Heart right ventricle (tissue), 2 donors: ENCODE results near the genes PHB1, NGFR, SPOP and DLX3.

DNA sequence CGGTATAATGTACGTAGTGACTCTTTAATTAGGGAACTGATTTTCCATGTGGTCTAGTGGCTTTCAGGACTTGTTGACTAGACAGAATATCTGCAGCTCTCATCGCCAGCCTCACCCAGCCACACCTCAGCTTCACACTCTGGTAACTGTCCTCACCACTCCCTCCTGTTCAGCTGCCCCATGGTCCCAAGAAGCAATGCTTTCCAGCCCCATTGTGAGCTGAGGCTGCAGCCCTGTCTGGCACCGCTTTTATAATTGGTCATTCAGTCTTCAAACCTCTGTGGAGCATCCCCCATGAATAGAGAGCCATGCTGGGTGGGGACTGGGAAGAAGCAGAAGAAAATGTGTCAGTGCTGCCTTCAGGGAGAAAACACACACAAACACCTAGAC is 24.7 kb downstream of the PHB1 start:
- PRO-cap, 2 experiments: no peak in any of the 2 experiments

DNA sequence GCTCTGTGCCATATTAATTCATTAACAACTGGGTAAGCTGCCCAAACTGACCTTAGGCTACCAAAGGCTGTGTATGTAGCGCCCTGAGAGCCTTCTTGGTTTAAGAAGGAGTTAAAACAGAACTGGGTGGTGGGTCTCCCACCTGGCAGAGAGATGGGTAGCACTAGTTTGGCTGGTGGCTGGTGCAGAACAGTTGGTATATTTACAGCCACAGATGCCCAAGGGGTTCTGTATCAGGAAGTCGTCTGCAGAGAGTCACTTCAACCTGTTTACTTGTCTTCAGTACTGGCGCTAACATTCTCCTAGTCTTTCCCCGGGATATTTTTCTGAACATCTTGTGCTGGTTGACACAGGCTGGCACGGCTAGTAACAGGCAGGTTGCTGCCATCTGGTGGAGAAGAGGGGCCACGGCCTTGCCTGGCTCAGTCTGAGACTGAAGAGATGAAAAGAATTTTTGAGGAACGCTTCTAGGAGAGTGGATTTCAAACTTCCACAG is 19.8 kb downstream of the PHB1 start:
- PRO-cap, 2 experiments: no peak in any of the 2 experiments

DNA sequence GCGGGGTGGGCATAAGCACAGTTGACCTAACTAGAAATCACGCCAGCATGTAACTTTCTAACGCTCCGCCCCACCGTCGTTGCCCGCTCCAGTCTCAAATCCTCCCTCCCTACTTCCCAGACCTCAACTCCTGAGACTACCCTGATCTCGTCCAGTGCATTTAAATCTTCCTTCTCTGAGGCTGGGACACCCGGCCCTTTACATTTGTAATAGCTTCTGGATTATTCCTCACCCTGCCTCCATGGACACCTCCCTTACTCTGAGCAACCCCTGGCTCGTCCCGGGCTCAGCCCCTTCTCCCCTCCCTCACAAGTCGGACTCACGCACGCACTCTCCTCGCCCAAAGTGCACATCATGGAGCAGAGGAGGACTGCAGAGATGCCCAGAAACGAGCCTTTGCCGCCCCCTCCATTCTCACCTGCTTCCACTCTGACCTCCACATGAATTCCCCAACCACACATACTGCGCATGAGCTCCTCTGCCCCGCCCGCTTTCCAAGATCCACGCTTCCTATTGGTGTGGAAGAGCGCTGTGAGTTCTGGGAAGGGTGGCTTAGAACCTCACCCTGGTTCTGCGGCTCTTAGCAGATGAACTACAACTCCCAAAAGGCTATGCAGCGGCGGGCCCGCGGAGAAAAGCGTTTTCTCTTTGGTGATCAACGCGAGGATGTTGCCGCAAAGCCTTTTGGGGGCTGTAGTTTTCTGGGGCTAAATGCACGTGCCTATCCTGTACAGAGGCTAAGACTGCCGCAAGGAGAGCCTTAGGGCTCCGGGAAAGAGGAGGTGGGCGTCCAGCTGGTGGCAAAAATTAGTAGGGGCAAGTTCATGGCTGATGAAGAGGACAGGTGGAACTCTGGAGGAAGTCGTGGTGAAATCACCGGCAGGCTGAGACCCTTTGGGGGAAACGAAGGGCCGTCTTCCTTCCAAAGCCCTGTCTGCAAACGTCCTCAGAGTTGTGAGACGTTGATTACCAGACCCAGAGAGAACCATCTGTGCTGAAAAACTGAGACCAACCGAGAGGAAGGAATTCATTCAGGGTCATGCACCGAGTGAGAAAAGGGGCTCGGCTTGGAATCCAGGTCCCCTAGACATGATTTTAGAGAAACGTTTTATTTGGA is at the start of gene PHB1:
Gene PHB1, minus strand, starts transcription at position 466 of the 1,117 bp plus-strand sequence.
- PRO-cap, 2 experiments: peak in 2 of 2 experiments; most common plus-strand start position 727 of the sequence (in 1); most common minus-strand start position 442 of the sequence (in 1)

GRCh38 chr17:49452007-49452538 is 37.4 kb upstream of the PHB1 start:
- PRO-cap, 2 experiments: no peak in any of the 2 experiments

GRCh38 chr17:49495013-49495544 is at the start of gene NGFR:
NGFR (plus strand) TSS chr17:49495293.
- PRO-cap, 2 experiments: peak in 2 of 2 experiments; most common plus-strand start chr17:49495293 (in 2); most common minus-strand start chr17:49495177 (in 2)

GRCh38 chr17:49497374-49498083 is 2.4 kb downstream of the NGFR start:
- PRO-cap, 2 experiments: peak in 2 of 2 experiments; most common minus-strand start chr17:49497715 (in 2)

- PRO-cap, 2 experiments: no peak in any of the 2 experiments
Measured at GRCh38 chr17:49556188-49556649, 19.5 kb upstream of the NXPH3 start.

- PRO-cap, 2 experiments: peak in 1 of 2 experiments; most common minus-strand start chr17:49633384 (in 1)
Measured at GRCh38 chr17:49633129-49633446, 44.8 kb downstream of the SPOP start.

DNA sequence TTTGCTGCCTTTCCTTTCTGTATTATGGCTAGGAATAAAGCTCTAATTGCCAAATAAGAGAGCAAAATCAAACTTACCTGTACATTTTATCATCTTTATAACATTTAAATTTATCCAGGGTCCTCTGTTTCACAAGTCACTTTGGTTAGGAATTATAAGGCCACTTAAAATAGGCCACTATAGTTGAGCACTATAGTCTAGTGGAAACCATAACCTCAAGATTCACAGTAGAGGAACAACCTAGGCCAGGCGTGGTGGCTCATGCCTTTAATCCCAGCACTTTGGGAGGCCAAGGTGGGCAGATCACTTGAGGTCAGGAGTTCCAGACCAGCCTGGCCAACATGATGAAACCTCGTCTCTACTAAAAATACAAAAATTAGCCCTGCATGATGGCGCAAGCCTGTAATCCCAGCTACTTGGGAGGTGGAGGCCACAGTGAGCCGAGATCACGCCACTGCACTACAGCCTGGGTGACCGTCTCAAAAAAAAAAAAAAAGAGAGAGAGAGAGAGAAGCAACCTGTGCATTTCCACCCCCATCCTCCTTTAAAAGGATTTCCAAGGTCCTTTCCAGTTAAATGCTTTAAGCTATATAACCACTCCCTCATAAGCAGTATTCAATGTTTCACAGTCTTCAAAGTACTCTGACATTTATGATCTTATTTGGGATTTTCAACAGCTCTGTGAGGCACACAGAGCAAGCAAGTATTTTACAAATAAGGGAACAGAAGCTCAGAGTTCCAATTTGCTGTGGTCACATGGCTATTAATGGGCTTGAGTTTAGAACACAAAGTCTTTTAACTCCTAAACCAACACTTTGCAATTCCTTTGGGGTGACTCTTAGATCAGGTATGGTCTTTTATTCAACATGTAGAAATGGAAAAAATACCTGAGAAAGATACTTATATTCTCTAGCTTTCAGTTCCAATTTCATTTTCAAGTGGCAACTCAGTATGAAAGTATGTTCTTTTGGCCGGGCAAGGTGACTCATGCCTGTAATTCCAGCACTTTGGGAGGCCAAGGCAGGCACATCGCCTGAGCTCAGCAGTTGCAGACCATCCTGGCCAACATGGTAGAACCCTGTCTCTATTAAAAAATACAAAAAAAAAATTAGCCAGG is 31.5 kb downstream of the SPOP start:
- PRO-cap, 2 experiments: peak in 1 of 2 experiments; most common minus-strand start position 546 of the sequence (in 1)

DNA sequence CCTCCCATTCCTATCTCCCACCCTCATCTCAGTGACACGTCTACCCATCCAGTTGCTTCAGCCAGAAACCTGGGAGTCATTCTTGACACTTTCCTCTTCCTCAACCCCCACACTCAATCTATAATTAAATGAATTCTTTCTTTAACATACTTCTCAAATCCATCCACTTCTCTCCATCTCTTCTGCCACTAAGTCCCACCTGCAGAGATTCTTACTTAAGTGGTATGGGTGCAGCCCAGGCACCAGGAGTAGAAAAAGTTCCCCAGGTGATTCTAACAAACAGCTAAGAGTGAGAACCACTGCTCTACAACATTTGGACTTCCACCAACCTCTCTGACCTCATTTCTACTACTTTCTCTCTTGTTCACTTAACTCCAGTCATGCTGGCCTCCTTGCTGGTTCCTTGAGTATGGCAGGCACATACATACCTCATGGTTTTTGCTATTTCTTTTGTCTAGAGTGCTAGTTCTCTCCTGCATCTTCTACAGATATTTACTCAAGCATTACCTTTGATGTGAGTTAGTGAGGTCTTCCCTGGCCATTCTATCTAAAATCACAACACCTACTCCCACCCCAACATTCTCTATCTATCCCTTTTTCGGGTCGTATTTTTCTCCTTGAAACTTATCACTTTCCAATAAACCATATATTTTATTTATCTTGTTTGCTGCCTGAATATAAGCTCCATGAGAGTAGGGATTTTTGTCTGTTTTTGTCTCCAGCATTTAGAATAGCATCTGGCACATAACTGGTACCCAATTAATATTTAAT is 17.9 kb downstream of the SPOP start:
- PRO-cap, 2 experiments: no peak in any of the 2 experiments

DNA sequence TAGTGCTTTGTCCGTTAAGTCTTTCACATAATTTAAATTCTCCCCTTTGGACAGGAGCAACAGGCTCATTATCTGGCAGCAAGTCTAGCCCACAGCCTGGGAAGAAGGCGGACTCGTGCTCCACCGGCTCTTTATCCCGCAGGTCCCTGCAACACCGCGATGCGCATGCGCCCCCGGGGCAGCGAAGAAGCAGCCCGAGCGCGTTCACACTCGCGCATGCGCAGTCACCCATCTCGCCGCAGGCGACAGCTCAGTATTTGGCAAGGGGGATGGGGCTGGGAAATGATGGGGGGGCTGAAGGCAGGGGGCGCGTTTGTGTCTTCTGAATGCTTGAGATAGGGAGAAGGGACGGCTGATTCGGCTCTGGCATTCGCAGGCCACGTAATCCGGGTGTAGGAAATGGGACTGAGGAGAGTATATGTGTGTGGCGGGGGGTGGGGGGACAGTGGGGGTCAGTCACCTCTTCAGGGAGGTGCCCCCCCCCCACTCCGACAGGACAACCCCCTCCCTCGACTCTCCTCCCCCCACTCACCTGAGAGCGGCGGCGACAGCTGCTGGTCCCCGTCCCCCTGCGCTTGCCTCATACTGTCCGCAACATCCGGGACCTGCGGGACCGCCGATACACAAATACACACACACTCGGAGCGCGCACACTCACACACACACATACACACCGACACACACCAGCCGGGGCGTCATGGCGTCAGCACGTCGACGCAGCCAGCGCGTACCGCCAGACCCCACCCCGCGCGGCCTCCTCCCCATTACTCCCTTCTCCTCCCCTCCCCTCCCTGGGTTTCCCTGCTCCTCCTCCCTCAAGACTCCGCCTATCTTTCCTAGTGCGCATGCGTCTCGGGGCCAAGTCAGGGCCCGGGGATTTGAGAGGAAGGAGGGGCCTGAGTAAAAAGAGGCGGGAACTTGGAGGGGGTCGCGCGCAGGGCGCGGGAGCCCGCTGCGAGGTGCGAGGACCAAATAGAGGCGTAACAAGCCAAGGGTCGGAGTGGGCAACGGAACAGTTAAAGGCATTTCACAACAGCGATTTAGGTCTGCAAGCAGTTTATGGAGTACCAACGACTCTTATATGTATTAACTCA is at the start of gene SPOP:
Gene SPOP, minus strand, starts transcription at position 697 of the 1,094 bp plus-strand sequence.
- PRO-cap, 2 experiments: peak in 2 of 2 experiments; most common plus-strand start position 217 of the sequence (in 1); most common minus-strand start position 133 of the sequence (in 1)

- PRO-cap, 2 experiments: no peak in any of the 2 experiments
Measured at GRCh38 chr17:49707115-49707527, 643 bp downstream of the SLC35B1 start.

GRCh38 chr17:49747081-49747606 is 16.8 kb downstream of the FAM117A start:
- PRO-cap, 2 experiments: no peak in any of the 2 experiments

- PRO-cap, 2 experiments: peak in 2 of 2 experiments; most common minus-strand start chr17:49788454 (in 1)
Measured at GRCh38 chr17:49788343-49788626, 196 bp upstream of the KAT7 start.

- PRO-cap, 2 experiments: no peak in any of the 2 experiments
Measured at GRCh38 chr17:49835354-49835686, 12.5 kb downstream of the TAC4 start.

DNA sequence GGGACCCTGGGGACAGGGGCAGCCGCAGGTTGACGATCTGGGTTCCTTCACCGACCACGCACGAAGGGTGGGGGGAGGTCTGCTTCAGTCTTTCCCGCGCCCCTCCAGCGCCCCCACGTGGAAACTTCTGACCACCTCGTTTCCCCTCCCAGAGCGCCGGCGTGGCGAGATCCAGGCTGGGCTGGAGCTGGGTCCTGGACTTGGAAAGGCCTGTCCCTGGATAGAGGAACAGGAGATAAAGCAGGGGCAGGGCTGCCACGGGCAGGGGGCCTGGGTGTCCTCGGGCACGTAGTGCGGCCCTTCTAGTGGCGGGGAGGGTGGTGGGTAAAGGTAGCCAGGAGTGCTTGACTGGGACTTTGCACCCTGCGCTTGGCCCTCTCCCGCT is 4.0 kb upstream of the TAC4 start:
- PRO-cap, 2 experiments: peak in 1 of 2 experiments; most common minus-strand start position 66 of the sequence (in 1)

- PRO-cap, 2 experiments: no peak in any of the 2 experiments
Measured at GRCh38 chr17:49890468-49890841, 42.6 kb upstream of the TAC4 start.

DNA sequence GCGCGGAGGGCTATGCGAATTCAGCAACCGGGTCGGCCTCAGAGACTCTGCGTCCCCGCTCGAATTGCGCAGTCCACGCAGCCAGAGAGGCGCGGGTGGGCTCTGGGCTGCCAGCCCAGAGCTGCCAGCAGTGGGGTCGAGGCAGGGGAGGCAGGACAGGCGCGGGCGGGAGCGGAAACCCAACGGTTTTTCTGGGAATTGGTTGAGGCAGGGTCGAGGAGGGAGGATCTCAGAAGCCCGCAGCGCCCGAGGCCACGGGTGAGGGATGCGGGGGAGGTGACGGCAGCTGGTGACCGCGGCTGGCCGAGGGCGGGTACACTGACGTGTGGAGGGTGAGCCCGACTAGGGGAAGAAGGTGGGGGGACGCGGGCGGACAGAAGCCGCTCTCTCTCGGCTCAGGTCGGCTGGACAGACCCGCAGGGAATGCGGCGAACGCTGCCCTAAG is 2.6 kb downstream of the DLX4 start:
- PRO-cap, 2 experiments: no peak in any of the 2 experiments

DNA sequence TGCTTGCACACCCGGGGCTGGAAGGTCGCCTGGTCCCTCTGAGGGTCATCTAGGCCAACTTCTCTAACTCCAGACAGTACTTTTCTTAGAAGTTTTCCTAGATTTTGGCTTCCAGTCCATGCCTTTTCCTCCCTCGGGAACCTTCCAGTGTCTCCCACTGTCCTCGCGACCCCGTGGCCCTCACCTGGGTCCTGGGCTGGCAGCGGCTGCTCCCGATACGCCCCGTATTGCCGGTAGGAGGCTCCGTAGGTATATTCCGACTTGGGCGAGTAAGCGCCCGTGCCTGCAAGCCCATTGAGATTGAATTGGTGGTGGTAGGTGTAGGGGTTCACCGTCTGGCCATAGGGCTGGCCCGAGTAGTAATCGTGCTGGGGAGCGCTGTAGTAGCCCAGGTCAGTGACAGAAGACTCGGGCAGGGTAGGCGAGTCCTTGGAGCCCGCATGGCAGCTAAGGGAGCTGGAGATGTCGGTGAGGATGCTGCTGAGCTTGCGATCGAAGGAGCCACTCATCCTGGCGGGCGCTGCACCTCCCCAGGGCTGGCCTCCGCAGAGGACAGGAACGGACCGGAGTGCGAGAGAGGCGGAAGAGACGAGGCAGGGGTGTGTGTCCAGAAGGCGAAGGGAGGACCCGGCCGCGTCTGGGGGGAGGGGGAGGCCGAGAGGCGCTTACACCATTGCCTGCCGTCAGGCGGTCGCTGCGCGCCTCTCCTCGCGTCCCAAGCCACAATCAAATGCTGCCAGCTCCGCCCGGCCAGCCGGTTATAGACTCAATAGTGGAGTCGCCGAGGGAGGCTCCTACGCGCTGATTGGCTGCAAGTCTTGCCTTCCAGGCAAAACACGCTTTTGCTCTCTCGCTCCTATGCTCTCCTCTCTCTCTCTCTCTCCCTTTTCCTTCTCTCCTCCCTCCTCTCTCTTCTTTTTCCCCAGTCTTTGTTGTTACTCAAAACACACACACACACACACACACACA is at the start of gene DLX3:
Gene DLX3, minus strand, starts transcription at position 735 of the 969 bp plus-strand sequence.
- PRO-cap, 2 experiments: peak in 2 of 2 experiments; most common minus-strand start position 731 of the sequence (in 1)

GRCh38 chr17:50047255-50048168 is 8.4 kb upstream of the ITGA3 start:
- PRO-cap, 2 experiments: no peak in any of the 2 experiments